Daoy (cell line): Measurements from ENCODE around the genes CELA2A and RSC1A1.

- RAMPAGE, long total RNA = no peak
Observed at GRCh38 chr1:15412149-15413133, 2.8 kb downstream of the EFHD2 start.

DNA sequence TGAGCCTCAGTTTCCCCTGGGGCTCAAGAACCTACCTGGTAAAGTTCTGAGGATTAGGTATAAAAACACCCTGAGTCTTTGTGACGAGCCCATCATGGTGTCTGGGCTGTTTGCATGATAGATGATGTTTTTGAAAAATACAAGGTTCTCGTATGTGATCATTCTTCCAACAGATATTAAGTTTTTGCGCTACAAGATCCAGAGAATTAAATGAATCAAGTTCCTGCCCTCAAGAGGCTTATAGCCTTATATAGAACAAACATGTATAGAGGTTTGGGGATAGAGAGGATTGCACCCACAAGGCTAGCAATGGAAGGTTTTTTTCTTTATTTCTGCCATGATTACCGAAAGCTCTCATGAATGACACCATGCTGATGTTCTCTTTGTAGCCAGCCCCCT, 5.3 kb downstream of the EFHD2 start:
- RAMPAGE, long total RNA = no peak

DNA sequence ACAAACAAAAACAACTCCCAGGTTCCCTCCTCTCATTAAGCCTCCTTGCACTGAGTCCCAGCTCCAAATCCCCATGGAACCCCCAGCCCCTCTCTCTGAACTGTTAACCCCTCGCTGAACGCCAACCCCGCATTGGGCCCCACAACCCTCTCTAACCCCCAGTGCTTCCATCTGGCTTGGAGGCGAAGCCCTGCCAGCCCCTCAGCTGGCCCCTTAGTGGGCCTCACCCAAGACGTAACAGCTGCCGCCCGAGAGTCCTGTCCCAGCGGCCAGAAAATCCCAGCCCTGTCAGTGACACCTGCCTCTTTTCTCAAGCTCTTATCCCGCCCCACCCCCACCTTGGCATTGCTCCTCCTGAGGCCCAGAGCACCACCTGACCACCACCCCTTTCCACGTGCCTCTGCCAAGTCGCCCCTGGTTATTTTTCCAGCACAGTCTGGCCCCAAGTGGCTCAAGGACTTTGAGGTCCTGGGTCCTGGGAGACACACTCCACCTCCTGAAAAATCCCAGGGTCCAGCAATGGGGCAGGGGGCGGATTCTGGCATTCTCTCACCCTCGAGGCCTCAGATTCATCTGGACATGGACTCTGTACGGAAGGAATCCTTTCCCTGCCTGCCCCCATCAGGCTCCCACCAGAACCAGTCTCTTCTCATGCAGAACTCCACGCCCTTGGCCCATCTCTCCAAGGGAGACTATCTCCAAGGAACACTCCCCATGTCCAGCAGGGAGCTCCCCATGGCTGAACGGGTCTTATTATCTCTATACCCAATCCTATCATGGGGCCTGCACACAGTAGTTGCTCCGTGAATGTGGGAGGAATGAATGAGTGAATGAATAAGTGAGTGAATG, 5.8 kb upstream of the CTRC start:
- RAMPAGE, long total RNA = no peak

GRCh38 chr1:15442282-15442728, 4.1 kb downstream of the CTRC start:
- RAMPAGE, long total RNA = no peak

- RAMPAGE, long total RNA = no peak
Observed at GRCh38 chr1:15456616-15456948, at the start of gene CELA2A. Gene CELA2A (plus strand): TSS chr1:15456732.

- RAMPAGE, long total RNA = no peak
Observed at GRCh38 chr1:15493804-15494386, 18.0 kb downstream of the CELA2B start.

DNA sequence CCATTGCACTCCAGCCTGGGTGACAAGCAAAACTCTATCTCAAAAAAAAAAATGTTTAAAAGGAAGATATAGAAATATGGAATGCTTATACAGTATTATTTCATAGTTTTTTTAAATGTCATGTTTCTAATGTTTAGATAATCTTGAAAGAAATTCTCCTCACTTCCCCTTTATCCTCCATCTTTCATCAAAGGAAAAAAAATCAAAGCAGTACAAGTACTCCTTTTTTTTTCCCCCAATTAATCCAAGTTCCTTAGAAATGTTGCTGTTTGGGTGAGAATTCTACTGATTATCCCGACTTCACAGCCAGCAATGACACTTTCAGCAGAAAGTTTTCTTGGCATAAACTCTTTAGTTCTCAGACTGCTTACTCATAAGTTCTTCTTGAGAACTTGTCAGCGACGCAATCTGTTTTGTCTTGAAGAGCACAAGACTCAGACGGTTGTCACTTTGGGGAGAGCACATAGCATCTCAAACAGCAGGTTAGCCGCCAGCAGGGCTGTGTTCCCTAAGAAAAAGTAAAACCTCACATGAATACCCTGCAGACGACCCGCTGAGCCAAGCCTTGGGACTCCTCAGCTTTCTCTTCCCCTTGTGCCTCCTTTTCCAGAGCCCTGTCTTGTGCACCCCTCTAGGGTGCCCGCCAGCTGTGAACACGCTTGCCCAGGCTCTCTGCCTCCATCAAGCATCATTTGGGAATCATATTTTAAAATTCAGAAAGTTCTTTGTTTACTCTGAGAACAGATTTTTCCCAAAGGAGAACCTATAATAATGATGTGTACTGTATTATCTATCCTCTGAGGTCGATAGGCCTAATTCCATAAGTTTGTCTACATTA, 11.4 kb downstream of the AGMAT start:
- RAMPAGE, long total RNA = no peak

DNA sequence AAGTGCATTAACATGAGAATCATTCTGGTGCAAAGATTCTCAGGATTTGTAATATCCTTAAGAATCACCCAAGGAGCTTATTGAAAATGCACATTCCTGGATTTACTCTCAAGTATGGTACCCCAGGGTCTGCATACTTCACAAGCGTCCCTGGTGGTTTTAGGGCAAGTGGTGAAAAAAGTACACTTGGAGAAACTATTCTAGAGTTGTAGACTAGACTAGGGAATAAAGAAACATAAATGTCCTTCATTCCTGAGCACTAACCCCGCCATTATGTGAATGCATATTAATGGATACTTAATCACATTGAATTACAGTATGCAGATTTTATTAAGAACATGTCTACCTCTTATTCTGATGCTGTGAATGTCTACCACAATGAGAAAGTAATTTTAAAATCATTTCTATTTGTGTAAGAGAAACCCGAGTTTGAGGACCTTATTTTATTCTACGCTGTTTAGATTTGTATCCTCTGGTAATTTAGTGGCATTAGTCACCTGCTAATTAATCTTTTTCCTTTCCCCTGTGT, at the start of gene RSC1A1:
RSC1A1 (plus strand) TSS at position 415 of the 529 bp plus-strand sequence.
- RAMPAGE, long total RNA = no peak

DNA sequence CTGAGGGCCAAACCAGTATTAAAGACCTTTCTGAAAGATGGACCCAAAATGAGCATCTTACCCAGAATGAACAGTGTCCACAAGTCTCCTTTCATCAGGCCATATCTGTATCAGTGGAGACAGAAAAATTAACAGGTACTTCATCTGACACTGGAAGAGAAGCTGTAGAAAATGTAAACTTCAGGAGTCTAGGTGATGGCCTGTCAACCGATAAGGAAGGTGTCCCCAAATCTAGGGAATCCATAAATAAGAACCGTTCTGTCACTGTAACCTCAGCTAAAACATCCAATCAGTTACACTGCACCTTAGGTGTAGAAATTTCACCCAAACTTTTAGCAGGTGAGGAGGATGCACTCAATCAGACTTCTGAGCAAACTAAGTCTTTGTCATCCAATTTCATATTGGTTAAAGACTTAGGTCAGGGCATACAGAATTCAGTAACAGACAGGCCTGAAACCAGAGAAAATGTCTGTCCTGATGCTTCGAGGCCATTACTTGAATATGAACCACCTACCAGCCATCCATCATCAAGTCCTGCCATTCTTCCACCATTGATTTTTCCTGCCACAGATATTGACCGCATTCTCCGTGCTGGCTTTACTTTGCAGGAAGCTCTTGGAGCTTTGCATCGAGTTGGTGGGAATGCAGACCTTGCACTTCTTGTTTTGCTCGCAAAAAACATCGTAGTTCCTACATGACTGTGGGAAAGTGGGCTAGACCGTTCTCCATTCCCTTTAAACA, 1.7 kb downstream of the RSC1A1 start:
- RAMPAGE, long total RNA = no peak

- RAMPAGE, long total RNA = no peak
Observed at GRCh38 chr1:15666964-15667588, 7.6 kb downstream of the RSC1A1 start.

DNA sequence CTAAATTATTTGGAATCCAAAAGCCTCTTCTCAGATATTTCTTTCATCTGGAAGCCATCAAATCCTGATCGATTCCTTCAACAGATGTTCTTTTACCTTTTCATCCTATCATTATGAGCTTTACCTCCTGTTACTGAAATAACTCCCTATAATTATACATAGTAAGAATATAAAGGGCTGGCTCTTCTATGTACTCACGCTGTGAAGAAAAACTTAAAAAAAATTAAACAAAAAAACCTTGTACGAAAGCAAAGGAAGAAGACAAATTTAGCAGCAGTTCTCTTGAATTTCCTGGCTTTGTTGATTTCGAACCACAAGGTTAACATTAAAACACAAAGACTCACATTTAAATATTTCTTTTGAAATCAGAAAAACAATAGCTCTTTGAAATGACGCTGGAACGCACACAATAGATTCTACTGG, 13.7 kb upstream of the SPEN start:
- RAMPAGE, long total RNA = no peak

DNA sequence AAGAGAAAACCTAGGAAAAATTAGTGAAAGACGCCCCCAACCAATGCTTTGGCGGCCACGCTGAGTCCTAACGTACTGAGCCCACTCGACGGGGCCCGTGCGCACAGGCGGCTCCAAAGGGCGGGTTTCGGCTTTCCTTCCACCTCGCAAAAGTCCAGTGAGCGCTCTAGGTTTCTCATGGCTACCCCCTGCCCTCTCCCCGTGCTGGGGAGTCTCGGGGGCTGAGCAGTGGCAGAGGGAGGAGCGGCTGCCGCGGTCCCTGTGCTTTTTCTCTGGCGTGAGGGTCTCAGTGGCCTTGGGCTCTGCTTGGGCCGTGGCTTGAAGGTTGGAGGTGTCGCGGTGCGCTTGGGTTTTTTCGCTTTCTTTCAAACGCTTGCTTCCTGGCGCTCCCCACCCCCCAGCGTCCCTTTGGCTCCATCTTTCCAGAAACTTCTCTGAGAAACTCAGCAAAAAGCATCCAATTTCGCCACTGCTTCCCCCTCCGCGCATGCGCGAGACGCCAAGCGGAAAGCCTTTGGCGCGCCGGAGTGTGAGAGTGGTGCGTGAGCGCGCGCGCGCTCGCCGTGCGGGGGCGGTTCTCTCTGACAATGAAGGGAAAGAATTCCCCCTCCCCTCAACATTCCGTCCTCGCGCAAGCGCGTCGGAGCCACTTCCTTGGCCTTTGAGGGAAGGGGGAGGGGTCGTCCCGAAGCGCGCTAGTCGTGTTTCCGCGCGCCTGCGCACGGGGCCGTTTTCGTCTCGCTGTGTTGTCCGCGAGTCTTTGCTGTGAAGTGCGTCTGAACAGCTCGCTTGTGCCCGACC, 11.9 kb upstream of the SPEN start:
- RAMPAGE, long total RNA = no peak

DNA sequence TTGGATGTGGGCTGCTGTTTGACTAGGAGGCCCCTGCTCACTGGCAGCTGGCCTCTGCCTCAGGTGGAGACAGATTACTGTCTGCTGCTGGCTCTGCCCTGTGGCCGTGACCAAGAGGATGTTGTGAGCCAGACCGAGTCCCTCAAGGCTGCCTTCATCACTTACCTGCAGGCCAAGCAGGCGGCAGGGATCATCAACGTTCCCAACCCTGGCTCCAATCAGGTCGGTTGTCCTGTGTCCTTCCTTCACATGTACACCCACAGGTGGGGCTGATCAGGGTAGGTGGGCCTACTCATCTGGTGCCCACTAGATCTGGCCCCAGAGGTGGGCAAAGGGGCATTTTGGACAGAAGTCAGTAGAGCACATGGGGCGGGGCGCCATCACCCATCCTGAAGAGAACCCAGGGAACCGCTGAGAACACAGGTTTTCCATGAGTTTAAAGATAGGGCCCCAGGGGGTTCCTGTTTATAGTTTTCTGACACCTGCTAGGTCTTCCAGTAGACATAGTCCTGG, 37.2 kb downstream of the ZBTB17 start:
- RAMPAGE, long total RNA = no peak

DNA sequence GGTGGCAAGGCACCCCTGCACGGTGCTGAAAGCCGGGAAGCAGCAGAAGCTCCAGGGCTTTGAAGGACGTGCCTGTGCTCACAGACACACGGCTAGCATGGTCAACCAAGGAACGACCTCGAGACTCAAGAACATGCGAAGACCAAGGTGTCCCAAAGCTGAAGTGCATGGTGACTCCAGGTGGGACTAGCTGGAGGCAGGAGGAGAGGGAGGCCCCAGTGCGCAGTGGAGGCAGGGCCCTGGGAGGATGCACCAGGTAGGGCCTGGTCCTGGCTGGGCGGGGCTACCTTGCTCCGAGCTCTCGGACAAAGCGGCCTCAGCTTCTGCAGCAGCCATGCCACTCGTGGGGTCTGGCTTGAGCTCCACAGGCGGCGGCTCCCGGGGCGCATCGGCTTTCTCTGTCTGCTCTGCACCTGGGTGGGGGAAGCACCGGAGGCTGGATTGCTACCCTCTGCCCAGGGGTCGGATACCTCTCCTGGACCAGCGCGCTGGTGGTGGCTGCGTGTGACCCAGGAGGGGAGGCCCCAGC, 30.4 kb downstream of the ZBTB17 start:
- RAMPAGE, long total RNA = no peak

DNA sequence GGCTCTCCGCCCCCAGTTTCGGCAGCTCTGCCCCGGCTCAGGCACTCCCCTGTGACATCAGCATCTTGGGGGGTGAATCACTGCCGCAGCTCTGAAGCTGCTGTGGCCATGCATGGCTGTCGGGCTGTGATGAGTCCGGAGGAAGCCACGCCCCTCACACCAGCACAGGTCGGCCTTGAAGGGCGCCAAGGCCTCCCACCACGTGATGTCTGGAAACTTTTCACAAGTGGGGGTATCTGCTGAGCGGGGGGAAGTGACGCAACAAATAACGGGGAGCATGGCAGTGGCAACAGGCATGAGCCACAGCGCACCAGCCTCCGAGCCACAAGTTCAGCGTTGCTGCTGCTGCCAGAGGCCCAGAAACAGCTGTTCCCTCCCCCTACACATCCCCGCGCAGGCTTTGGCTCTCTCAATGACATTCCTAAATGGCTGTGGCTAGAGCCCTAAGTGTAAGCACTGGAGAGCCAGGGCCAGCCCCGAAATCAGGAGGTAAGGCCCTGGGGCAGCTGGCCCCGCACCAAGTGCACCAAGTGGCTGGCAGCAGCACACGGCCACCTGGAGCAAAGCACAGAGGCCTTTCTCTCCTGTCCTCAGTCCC, 26.2 kb downstream of the ZBTB17 start:
- RAMPAGE, long total RNA = no peak

DNA sequence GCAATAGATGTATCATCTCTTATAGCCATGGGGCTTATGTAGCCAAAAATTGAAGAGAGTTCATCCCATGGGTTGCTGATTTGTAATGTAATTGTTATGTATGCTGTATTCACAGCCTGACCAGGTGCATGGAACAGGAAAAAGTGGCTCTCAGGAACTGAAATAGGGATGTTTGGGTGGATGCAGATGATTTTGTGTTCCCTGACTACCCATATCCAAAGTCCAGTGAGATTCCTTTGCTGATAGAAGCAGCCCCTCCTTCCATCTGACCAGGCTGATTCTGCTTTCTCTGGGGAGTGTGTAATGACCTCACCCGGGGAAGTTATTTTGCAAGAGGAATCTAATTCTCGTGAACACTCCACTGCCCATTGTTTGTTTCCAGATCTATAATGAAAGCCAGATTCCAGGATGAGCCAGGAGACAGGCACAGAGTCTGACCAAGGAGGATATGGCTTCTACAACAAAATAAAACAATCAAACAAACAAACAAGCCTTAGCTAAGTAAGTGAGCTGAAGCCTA, 6.9 kb upstream of the ZBTB17 start:
- RAMPAGE, long total RNA = no peak

DNA sequence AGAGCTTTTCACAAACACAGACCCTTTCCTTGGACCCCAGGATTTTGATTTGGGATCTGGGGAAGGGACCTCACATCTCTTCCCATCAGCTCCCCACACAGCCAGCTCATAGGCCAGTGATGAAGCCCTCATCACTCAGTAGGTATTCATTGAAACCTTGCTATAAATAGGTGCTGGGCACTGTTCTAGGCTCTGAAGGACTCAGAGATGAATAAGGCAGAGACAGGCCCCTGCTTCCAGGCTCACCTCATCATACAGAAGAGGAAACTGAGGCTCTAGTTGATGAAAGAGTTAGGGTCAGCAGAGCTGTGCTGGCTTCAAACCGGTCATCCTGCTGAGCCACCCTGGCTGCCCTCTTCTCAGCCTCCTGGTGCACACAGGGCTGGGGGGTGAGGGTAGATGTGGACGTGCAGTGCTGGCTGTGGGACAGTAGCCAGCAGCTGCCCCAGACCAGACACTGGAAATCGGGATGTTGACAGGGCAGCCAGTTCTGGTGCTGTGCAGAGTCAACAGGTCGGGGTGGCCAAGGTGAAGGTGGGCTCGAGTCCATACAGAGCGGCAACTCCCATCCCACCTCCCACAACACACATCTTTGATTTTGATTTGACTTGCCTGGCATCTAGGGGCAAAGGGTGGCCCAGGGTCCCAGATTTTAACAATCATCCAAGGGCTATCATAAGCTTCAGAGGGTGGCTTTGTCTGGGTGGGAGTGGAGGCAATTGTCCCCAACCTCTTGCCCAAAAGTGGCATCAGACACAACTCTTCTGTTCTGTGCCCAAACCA, 1.5 kb upstream of the CLCNKA start:
- RAMPAGE, long total RNA = no peak

- RAMPAGE, long total RNA = no peak
Observed at GRCh38 chr1:16067058-16067825, 6.2 kb downstream of the FAM131C start.

GRCh38 chr1:16076549-16077251, 3.2 kb upstream of the FAM131C start:
- RAMPAGE, long total RNA = no peak

- RAMPAGE, long total RNA = no peak
Observed at GRCh38 chr1:16235945-16236443, 989 bp downstream of the CPLANE2 start.